ENCODE data around the gene VDAC2.

DNA sequence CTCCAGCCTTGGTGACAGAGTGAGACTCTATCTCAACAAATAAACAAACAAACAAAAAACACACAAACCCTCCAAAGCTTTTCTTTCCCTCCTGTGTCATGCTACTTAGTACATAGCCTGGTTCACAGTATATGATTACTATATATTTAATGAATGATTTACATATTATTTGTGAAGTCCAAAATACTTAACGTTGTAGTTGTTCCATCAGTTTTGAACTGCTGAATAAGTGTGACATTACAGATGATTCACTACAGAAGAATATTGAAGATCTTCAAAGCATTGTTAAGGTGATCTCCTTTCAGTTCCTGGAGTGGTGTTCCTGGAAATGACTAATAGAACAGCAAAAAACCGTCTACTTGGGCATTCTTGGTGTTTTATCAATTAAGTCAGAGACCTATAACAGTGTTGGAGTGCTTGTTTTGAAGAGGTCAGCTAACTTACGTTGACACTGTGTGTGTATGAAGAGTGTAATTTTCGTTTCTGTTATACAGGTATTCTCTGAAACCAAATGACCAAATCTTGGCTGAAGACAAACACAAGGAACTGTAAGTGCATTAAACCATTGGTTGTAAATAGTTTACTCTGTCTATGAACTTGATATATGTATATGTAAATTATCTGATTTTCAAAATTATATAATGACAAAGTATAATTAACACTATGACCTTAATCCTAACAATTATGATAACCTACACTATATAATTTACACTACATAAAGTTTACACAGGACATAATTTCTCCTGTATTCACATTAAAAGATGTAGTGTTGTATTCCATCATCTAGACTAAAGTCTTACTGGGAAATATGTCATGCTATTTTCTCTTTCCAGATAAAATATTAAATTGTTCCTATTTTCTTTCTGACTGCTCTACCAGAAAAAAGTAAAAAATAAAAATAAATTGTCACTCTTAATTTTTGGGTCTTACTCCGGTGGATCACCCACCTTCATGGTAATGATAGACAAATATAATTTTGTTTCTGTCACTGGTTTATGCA is 73.3 kb downstream of the ADK start:
- RRBS = no CpG with 5 or more reads among the region's 5 CpGs

- RRBS = no CpG with 5 or more reads among the region's 5 CpGs
These were observed 60.3 kb downstream of the KAT6B start for GRCh38 chr10:74886621-74887188.

DNA sequence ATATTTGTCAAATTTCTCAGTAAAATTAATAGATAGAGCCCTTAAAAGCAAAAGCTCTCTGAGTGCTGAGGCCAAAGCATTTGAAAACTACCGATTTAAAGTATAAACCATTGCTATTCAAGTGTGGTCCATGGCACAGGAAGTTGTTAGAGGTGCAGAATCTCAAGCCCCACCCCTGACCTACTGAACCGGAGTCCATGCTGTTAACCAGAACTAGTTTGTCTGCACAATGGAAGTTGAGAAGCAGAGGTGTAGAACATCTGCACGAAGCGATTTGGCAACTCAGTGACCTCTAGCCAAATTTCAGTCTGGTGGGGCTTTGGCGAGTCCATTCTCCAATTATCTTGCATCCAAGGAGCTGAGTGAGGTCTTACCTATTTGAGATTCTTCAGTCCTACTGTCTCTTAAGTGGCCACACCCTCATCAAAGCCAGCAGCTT is 58.9 kb downstream of the DUSP29 start:
- RRBS = no CpG with 5 or more reads among the region's 5 CpGs

GRCh38 chr10:75209640-75210914 is at the start of gene VDAC2:
Gene VDAC2, plus strand, starts transcription at chr10:75210796.
- RRBS = 3% methylated on average over 25 of the region's 94 CpGs

- RRBS = no CpG with 5 or more reads among the region's 3 CpGs
These were observed 12.0 kb downstream of the COMTD1 start for GRCh38 chr10:75223450-75224441.

DNA sequence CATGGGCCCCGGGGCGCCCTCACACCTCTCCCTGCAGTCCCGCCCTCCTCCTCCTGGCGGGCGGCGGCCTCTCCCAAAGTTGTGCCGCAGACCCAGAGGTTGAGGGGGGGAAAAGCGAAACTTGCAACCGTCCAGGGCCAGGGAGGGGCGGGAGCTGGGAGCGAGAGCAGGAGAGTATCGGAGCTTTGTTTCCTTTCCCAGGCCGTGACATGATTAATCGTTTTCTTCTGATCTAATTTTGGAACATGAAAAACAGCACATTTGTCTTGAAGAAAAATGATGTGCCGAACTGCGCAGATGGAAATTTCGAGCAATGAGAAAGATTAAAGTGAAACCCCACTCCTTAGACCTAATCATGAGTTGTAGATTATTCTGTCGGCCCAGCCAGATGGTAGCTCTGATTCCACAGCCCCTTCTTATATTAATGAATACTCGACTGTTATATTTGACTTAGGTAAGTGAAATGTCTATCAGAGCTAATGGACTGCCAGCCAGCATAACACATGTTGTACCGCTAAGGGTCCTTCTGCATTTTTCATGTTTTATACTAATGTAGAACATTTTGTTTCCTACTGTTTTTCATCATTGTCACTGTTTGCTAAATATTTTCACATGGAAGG is 59.6 kb upstream of the COMTD1 start:
- RRBS = 0% methylated on average over 1 of the region's 20 CpGs

DNA sequence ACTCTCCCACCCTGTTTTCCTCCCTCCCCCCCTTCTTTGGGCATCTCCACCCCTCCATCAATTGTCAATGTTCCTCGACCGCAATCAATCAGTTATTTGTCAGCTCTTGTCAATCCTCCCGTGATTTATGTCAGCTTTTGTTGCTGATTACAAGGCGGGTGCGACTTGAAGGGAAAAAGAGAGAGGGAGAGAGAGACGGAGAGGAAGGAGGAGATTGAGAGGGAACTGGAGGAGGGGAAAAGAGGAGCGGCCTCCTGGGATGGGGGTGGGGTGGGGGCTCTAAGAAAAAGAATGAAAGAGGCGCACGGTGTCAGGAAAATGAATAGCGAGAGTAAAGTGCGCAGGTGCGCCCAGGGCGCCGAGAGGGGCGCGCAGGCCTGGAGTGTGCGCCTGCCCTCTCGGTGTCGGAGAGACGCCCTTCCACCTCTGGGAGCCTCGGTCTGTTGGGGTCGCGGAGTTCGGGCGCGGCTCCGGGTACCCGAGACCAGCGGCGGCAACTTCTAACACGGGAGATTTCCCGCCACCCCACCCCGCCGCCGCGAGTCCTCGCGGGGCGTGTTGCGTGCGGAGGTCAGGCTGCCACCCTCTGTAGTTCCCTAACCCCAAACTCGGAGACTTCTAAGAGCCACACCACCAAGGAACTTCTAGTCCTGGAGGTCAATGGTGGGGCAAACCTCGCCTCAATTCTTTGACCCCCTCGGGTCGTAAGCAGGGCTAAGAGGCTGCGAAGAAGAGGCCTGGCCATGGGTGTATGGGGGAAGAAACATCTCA is 1.1 kb upstream of the ZNF503 start:
- RRBS = no CpG with 5 or more reads among the region's 46 CpGs

GRCh38 chr10:75404078-75404752 is 2.7 kb upstream of the ZNF503 start:
- RRBS = 31% methylated on average over 9 of the region's 45 CpGs

DNA sequence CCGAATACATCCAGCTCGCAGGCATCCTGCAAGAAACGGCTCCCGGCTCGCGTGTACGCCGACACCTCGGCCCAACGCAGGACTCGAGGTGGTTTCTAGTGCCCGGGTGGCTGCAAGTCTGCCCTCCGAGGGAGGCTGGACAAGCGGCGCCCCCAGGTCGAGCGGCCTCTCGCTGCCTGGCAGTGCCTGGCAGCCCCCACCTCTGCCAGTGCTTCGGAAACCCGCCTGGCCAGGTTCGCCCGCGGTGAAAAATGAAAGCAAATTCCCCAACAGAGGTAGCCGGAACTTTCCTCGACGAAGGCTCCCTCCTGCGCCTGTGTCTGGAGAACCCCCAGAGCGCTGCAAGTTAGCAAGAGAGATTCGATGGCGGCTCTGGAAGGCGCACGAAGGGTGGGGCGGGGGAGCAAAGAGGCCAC is 5.7 kb upstream of the ZNF503 start:
- RRBS = 62% methylated on average over 13 of the region's 33 CpGs

GRCh38 chr10:75464630-75465593 is 33.5 kb downstream of the LRMDA start:
- RRBS = no CpG with 5 or more reads among the region's 11 CpGs

GRCh38 chr10:75511153-75511914 is 79.9 kb downstream of the LRMDA start:
- RRBS = no CpG with 5 or more reads among the region's 5 CpGs

- RRBS = no CpG with 5 or more reads among the region's 6 CpGs
These were observed 97.0 kb downstream of the LRMDA start for GRCh38 chr10:75528067-75529128.

GRCh38 chr10:75817527-75818087 is 386.2 kb downstream of the LRMDA start:
- RRBS = no CpG with 5 or more reads among the region's 3 CpGs

- RRBS = no CpG with 5 or more reads among the region's 15 CpGs
These were observed 593.3 kb downstream of the LRMDA start for GRCh38 chr10:76024567-76025261.

GRCh38 chr10:76033099-76034303 is 602.1 kb downstream of the LRMDA start:
- RRBS = no CpG with 5 or more reads among the region's 19 CpGs

GRCh38 chr10:76034678-76035756 is 603.6 kb downstream of the LRMDA start:
- RRBS = 69% methylated on average over 6 of the region's 25 CpGs

GRCh38 chr10:76116744-76117270 is 685.4 kb downstream of the LRMDA start:
- RRBS = no CpG with 5 or more reads among the region's 4 CpGs

DNA sequence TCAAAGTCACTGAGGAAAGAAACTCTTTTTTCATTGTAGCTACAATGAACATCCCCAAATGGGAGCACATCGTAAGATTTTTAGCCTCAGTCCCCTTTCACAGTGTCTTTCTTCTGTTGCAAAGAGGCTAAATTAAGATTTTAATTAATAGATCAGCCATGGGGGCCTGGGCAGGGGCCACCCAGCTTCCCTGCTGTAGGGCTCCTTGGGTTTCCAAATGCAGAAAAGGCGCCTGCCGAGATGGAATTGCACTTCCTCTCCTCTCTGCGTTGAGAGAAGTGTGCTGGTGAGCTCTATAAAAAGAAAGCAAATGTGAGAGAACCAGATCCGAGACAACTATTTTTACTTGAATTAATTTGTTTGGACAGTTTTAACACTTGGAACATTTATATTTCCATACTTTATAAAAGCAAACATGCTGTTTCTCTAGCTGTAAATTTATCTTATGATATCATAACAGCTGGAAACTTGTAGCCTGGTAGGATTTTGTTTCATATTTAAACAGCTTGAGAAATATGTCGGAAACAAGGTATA is 998.3 kb downstream of the LRMDA start:
- RRBS = no CpG with 5 or more reads among the region's 6 CpGs

DNA sequence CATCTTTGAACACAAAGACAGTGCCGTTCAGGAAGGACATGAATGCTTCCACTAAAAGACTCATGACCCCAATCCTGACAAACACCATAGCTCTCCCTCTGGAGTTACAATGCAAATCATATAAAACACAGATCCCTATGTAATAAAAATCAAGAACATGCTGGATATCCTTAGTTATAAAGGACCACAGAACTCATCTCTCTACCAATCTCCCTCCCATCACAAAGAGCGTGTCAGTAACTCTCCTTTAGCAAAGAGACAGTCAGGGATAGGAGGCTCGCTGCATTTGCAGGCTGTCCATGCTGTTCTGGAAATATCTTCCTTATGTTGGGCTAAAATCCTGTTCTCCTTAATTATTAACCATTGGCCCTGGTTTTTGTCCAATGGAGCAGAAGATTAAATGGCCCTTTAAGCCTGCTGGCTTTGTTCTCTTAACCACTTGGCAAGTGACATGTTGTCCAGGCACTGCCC is 700.7 kb downstream of the KCNMA1 start:
- RRBS = no CpG with 5 or more reads among the region's 3 CpGs

- RRBS = no CpG with 5 or more reads among the region's 4 CpGs
These were observed 473.6 kb downstream of the KCNMA1 start for GRCh38 chr10:77163877-77164586.

Measured in hTERT-HM (cell line).